GM23248 (cell line): ENCODE results near the gene ARL5B.

DNA sequence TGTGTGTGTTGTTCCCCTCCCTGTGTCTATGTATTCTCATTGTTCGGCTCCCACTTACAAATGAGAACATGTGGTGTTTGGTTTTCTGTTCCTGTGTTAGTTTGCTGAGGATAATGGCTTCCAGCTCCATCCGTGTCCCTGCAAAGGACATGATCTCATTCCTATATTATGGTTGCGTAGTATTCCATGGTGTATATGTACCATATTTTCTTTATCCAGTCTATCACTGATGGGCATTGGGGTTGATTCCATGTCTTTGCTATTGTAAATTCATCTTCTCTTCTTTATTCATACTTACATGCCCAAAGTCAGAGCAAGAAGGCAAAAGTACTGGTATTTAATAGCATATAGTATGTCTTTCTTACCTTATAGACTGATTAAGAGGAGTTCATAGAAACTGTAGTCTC is 147.6 kb downstream of the RSU1 start:
- RAMPAGE, long total RNA = no peak

DNA sequence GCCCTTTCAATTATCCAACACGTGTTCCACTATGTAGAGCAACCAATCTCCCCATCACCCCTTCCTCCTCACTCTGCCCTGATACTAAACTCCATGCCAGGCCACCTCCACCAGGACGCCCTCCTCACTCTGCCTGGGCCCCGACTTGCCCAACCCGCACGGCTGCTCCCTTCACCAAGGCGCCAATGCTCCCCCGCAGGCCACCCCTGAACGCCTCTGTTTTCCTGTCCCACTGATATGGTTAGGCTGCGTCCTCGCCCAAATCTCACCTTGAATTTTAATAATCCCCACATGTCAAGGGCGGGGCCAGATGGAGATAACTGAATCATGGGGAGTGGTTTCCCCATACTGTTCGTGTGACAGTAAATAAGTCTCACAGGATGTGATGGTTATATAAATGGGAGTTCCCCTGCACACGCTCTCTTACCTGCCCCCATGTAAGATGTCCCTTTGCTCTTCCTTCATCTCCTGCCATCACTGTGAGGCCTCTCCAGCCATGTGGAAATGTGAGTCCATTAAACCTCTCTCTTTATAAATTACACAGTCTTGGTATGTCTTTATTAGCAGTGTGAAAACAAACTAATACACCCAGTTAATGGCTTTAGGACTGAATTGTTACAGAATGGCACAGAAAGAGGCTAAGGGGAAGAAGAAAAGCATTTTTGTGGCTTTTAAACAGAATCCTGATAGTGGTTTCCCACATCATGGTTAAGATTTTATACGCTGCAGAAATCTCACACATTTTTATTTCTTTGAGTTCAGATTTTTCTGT is 29.8 kb downstream of the RSU1 start:
- RAMPAGE, long total RNA = no peak

DNA sequence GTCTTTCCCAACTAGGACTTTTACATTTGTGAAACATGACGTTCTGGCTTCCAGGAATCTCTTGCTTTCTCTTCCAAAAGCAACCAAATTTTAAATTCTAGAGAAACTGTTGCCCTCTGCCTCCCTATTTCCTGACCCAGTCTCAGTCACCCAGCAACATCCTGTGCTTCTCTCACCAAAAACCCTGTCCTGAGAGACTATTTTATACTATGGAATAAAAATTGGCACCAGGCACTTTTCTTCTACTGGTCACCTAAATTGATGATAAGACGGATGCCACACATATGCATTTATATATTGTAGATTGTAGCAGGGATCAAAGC is 839 bp upstream of the RSU1 start:
- RAMPAGE, long total RNA = no peak

DNA sequence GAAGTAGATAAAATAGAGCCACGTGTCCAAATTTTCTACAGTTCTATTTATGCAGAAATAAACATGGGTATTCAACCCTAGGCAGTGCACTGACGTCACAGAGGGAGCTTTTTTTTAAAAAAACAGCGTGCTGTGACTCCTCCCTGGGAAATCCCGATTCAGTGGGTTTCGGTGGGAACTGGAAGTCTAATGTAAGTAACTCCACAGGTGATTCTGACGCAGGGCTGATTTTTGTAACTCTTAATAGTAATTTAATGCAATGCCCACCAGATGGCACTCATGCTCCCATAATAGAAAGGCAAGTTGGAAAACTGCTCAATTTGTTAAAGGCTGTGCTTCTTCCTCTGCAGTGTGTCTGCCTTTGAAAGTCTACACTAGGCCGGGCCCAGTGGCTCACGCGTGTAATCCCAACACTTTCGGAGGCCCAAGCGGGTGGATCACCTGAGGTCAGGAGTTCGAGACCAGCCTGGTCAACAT is 10.9 kb upstream of the RSU1 start:
- RAMPAGE, long total RNA = no peak

- RAMPAGE, long total RNA = no peak
These were observed 122.9 kb downstream of the CUBN start for GRCh38 chr10:17006603-17007239.

DNA sequence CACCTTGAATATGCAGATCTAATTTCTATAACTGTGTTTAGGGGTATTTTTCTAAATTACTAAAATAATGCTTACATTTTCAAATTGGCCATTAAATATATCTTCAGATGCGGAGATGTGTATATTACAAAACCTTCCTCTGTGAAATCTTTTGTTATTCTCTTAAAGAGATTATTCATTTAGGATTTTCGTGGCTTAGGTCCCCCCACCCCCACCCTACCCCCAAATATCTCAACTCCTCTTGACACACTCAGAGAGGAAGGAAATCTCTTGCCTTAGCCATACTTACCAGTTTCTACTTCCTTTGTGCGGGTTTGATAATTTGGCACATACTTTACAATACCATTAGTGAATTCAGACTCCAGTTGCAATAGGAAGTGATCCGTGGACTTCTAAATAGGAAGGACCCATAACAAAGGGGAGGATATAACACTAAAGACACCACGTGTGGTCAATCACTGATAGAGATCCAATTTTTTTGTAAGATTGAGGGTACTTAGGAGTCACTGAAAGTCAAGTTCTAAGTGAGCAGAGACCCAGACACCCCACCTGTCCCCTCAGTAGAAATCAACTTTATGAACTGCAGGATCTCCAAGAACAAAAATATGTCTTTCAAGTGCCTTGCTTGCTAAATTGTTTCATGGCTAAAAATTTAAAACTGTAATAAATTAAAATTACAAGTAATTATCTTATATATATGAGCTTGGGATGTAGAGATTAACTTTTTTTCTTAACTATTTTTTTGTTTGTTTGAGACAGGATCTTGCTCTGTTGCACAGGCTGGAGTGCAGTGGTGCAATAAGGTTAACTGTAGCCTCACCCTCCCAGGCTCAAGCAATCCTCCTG is 105.6 kb downstream of the CUBN start:
- RAMPAGE, long total RNA = no peak

DNA sequence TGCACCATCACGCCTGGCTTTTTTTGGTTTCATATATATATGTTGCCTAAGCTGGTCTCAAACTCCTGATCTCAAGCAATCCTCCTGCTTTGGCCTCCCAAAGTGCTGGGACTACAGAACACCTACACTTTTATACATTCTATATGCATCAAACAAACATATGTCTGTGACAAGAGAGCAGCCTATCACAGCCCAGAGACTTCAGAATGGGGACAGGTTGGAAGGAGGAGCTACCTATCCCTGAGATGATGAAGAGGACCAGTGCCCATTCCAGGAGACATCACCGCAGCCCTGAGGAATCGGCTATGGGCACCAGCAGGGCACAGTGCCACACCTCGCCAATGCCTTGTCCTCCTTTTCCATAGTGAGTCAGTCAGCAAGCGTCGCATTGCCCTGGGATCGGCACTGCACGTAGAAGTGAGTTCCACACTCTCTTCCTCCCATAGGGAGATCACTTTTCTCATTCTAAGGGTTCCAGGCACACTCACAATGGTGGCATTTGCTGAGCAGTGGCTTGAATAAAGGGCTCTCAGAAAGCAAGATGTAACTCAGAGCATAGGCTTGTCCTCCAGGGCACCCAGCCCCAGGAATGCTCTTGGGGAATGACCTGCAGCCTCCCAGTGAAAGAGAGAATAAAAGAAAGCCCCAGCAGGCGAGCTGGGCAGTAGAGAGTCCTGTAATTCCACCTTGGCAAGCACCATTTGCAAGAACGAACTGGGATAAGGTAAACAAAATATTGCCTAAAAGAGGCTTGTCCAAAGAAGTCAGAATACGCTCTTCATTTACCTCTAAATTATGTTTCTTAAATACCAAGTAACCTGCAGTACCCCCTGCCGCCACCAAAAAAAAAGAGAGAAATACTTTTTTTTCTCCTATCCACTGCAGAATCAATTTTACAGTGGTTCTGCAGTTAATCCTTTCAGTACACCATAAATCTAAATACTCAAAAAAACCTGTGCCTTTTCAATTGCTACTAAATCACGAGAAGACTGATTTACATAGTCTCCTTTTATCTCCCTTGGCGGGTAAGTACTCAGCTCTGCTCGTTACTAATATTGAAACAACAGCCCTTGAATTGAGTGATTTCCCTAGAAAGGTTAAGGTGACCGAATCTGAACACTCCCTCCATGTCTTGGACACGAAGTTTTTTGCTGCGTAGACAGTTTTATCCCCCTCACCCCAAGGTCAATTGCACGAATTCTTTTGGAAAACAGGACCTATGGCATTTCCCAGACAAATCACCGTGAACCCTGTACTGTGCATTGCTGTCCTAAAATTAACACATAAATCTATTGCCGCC is 969 bp upstream of the VIM start:
- RAMPAGE, long total RNA = no peak

GRCh38 chr10:17230438-17230807 is 2.4 kb downstream of the VIM start:
- RAMPAGE, long total RNA = start-site peak on the plus strand at chr10:17230647-17230710, 588 and 575 reads in 2 replicates

GRCh38 chr10:17445331-17446240 is 8.8 kb downstream of the ST8SIA6 start:
- RAMPAGE, long total RNA = no peak

- RAMPAGE, long total RNA = no peak
These were observed 30.3 kb downstream of the HACD1 start for GRCh38 chr10:17586845-17587259.

GRCh38 chr10:17643292-17644034 is 488 bp upstream of the STAM start:
- RAMPAGE, long total RNA = no peak

DNA sequence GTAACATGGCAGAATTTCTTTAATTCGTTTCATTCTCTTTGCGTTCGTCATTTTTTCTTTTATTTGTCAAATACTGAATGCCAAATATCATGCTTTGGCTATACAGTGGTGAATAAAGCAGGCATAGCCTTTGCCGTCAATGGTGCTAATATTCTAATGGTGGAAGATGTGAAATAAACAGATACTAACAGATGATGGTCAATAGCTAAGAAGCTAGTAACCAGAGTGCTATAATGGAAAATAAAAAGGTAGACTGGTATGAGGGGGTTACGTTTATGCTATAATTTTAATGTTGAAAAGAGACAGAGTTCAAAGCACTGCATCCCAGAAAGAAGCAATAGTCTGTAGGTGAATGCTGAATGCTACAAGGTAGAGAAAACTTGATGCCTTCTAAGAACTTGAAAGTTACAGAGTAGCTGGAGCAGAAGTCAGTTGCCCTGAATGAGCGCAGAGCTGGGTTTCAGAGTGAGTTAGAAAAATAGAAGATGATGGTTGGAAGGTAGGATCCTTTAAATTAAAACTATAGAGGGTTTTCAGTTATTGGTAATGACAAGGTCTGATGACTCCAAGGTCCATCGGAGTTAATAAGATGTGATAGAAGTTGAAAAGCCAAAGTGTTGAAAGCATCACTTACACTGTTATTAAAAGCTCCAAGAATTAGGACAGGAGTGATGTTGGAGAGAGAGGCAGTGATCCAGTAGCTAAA is 23.7 kb downstream of the STAM start:
- RAMPAGE, long total RNA = no peak

- RAMPAGE, long total RNA = no peak
These were observed 21.3 kb upstream of the TMEM236 start for GRCh38 chr10:17730513-17731224.

- RAMPAGE, long total RNA = no peak
These were observed 14.6 kb downstream of the TMEM236 start for GRCh38 chr10:17766596-17767039.

- RAMPAGE, long total RNA = no peak
These were observed 494 bp downstream of the CACNB2 start for GRCh38 chr10:18140518-18141317.

- RAMPAGE, long total RNA = no peak
These were observed 36.2 kb downstream of the CACNB2 start for GRCh38 chr10:18176268-18176916.

- RAMPAGE, long total RNA = no peak
These were observed 64.9 kb downstream of the NSUN6 start for GRCh38 chr10:18586480-18586952.

- RAMPAGE, long total RNA = no peak
These were observed 35.7 kb downstream of the NSUN6 start for GRCh38 chr10:18615520-18616199.

DNA sequence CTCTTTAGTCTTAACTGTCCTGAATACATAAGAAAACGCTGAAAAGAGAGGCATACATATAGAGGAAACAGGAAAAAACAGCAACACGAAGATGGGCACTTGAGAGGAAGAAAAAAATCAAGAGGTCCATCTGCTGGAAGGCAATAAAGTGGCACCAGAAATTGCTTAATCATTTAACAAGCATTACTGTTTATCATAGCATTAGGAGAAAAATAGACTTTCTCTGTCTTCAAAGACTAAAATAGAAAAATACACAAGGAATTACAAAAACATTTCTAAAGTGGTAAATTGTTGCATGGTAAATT is 35.1 kb downstream of the NSUN6 start:
- RAMPAGE, long total RNA = no peak

DNA sequence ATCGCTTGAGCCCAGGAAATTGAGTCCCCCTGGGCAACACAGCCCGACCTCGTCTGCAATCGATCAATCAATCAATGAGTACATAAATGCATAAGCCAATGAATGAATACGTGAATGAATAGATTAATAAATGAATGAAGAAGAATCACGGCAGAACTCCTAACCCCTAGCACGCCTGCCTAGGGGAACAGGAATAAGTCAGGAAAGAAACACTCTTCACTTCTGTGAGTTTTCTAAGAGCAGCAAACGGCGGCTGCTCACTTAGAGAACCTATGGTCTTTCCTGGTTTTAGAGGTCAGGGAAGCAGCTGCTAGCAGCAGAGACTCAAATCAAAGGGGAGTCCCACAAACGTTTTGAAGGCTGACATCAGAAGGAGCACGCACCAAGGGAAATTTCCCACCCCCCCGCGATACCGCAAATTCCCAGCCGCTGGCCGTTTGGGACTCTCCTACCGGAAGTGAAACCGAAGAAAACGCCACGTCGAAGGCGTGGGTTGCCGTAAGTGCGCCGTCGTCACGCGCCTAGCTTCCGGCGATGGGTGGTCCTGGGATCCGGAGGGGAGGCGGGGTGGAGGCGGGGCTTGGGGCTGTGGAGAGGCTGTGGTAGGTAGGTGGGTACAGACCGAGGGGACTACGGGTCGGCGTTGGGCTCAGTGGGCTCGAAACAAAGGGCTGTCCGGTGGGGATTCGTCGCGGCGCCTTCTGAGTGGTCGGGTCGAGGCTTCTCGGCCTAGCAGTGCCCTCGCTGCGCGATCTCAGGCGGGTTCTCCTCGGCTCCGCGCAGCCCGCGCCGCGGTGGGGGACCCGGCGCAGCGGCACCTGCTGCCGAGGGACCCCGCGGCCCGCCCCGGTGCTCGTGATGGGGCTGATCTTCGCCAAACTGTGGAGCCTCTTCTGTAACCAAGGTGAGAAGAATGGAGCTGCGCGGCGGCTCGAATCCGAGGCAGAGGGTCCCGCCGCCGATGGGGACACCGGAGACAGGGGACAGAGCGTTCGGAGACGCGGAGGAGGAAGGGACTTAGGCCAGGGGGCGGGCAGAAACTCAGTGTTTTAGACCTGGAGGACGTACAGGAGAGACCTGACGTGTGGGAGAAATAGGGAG is at the start of gene ARL5B:
ARL5B (plus strand) TSS at position 652 of the 1,101 bp plus-strand sequence.
- RAMPAGE, long total RNA = start-site peak on the minus strand centred at position 331 of the sequence, 119 bp wide, 22 and 8 reads in 2 replicates; start-site peak on the minus strand centred at position 515 of the sequence, 77 bp wide, 9 and 8 reads in 2 replicates